ENCODE measurements around a stretch of chr19.

DNA sequence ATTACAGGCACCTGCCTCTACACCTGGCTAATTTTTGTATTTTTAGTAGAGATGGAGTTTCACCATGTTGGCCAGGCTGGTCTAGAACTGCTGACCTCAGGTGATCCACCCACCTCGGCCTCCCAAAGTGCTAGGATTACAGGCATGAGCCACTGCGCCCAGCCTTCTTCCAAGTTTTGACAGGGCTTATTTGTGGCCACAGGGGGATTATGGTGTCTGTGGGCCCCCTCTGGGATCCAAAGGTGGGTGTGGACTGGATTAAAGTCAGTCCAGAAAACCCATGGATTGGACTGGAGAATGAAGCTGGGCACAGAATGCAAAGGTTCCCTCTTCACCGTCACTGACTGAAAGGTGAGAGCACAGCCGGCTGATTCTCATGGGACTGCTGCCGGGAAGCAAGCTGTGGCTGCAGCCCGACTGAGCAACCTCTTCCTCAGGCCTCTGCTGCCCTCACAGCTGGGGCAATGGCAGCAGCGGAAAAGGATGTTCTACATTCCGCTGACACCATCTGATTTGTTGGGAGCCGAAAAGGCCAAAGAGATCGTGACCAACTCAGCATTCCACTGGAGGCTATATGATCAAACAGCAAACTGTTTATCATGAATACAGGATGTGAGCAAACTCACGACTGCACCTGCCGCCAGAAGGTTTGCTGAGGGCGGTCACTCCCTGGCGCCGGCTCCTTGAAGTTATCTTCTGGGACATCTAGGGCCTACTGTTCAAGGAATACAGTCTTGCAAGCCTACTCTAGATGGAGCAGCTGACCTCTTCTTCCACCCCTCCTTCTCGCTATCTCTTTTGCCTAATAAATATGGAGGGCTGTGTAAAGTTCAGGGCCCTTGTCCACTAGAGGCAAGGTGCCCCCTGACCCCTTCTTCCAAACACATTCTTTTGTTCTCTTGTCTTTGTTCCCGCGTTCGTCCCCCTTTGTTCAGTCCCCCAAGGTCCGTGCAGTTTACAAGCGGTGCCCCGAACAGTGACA lies 19.4 kb upstream of the SIGLEC6 start:
- PRO-cap, result no peak
- RRBS, result no CpG with 5 or more reads among the region's 22 CpGs

GRCh38 chr19:51689647-51690003 lies 3.5 kb upstream of the SPACA6 start:
- PRO-cap, result no peak
- RRBS, result 0% methylated on average over 2 of the region's 11 CpGs

DNA sequence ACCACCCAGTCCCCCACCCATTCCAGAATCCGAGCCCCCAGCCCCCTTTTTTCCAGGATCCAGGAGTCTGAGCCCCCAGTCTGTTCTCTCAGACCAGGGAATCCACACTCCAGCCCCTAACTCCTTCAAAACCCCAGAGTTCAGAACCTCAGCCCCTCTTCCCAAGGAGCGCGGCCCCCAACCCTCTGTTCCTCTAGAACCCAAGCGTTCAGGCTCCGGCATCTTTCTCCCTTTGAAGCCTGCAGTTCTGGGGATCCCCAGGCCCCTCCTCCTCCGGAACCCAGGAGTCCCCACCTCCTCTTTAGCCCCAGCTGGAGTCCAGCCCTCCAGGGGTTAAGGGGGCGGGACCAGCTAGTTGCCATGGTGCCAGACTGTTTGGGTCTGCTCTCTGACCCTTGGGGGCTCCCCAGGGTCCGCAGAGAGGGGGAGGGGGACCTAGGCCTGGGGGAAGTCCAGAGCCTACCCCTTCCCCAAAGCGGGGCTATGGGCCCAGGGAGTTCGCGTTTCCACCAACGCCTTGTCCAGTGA lies 2.9 kb upstream of the SPACA6 start:
- PRO-cap, result unidirectional peak, minus-strand start at position 234 of the sequence
- RRBS, result 5% methylated on average over 2 of the region's 12 CpGs

GRCh38 chr19:51703567-51704454 lies 10.7 kb downstream of the SPACA6 start:
- PRO-cap, result bidirectional peak, plus-strand start at chr19:51704011, minus-strand start at chr19:51703886; bidirectional peak, plus-strand start at chr19:51704321, minus-strand start at chr19:51704169
- RRBS, result 1% methylated on average over 26 of the region's 71 CpGs

GRCh38 chr19:51725995-51726725 lies 2.4 kb upstream of the HAS1 start:
- PRO-cap, result no peak
- RRBS, result no CpG with 5 or more reads among the region's 17 CpGs

- PRO-cap, result no peak
- RRBS, result 30% methylated on average over 2 of the region's 13 CpGs
These were observed 12.3 kb upstream of the HAS1 start for GRCh38 chr19:51735956-51736694.

DNA sequence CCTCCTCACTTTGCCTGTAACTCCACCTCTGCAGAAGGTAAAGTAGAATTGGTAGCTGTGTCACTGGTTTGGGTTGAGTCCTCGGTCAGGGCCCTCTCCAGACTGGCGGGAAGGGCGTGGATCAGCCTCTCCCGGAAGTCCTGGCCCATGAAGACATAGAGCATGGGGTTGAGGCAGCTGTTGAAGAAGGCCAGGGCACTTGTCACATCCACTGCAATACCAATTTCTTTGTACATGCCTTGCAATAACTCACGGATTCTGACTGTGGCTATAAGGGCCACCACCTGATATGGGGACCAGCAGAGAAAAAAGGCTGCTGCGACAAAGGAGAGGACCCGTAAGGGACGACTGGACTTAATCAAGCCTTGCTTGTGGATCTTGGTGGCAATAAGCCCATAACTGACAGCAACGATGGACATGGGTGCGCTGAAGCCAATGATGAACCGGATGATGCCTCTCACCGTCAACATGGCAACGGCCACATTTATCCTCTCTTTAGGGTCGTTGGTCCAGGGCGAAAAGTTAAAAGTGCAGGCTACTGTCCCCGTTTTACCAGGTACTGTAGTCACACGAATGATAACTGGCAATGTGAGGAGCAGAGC lies 5.6 kb downstream of the FPR1 start:
- PRO-cap, result no peak
- RRBS, result no CpG with 5 or more reads among the region's 17 CpGs

DNA sequence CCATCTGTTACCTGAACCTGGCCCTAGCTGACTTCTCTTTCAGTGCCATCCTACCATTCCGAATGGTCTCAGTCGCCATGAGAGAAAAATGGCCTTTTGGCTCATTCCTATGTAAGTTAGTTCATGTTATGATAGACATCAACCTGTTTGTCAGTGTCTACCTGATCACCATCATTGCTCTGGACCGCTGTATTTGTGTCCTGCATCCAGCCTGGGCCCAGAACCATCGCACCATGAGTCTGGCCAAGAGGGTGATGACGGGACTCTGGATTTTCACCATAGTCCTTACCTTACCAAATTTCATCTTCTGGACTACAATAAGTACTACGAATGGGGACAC lies 28.9 kb downstream of the FPR3 start:
- PRO-cap, result unidirectional peak, minus-strand start at position 230 of the sequence
- RRBS, result no CpG with 5 or more reads among the region's 6 CpGs

DNA sequence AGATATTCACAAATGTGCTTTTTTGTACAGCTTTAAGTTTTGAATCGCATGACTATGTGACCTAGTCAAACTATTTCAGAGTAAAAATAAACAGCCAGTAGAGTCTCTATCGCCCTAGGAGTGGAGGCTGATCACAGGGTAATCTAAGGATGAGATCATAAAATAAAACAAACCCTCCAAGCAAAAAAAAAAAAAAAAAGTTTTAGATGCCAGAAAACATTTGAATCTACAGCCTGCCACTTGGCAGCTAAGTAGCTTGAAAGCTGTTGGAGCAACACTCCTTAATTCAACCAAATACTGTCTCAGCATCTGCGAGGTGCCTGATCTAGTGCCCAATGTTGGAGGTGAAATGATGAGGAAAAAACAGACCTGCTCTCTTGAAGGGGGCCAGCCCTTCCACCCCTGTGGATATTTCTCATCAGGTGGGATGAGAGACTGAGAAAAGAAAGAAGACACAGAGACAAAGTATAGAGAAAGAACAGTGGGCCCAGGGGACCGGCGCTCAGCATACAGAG lies 26.7 kb downstream of the ZNF350 start:
- PRO-cap, result no peak
- RRBS, result no CpG with 5 or more reads among the region's 5 CpGs

- PRO-cap, result bidirectional peak, plus-strand start at chr19:52139323, minus-strand start at chr19:52139325
- RRBS, result no CpG with 5 or more reads among the region's 44 CpGs
These were observed 788 bp downstream of the ZNF616 start for GRCh38 chr19:52138622-52139677.

GRCh38 chr19:52199784-52200529 lies 10.1 kb downstream of the PPP2R1A start:
- PRO-cap, result no peak
- RRBS, result no CpG with 5 or more reads among the region's 12 CpGs

DNA sequence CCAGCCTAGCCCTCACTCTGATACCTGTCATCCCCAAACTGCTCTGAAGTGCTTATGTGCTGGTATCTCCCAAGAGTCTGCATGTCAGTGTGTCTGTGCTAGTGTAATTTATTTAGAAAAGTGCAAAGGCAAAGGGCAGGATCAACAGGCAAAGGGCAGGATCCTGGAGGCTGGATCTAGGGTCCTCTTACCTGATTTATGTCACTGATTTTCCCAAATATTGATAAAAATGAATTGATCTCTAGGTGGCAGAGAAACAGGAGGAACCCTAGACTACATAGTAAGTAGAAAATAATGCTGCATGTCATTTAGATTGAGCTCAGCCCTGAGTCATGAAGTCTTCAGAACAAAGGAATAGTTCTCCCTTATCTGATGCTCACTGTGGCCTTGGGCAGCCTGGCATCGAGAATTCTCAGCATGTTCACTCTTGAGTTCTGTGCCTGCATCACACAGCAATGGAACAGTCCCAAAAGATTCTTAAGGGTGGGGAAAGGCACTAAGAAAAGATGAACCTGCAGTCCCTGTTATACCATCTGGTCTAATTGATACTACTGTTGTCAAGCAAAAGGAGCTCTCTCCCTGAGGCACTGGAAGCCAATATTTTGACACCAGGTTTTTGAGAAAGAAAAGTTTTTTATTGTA lies 38.4 kb upstream of the ZNF766 start:
- PRO-cap, result no peak
- RRBS, result no CpG with 5 or more reads among the region's 1 CpG

DNA sequence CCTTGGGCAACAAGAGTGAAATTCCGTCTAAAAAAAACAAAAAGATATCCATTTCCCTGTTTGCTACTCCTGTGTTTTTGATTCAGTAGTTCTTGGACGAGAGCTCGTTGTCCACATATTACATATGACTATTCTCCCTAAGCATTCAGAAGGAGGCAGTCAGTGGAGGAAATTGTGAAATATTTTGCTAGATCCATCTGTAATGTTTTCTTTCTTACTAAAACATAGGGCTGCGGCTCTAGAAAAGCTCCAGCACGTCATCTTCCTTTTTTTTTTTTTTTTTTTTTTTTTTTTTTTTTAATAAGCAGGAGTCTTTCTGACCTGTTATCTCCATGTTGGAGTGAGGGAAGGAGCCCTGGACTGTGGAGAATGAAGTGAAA lies 33.8 kb downstream of the ZNF701 start:
- PRO-cap, result no peak
- RRBS, result no CpG with 5 or more reads among the region's 5 CpGs

DNA sequence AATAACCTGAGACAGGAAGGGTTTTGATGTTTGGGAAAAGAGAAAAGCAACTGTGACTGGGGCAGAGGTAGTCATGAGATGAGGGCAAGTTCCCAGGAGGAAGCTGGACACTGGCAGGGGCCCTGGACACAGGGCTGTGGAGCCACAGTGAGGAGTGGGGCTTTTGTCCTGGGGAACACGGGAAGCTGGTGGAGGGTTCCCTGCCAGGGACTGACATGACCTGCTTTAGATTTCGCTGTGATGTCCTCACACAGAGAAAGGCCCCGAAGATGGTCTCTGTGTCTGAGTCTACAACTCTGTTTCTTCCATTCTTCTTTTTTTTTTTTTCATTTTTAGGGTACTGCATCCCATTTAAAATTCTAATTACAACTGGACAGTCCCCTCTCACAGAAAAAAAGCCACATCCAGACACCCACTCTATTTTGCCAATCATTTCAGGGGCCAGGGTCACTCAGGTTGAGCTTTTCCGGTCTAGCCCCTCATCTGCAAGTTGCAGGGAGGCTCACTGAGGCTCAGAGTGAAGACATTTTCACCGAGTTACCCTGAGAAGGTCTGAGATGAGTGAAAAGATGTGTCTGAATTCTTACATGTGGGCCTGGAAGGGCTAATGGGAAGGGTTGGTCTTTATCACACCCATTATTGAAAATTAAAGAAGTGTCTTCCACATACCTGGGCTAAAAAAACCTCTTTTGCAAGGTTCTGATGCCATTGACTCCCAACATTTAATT lies 46.3 kb downstream of the ENSG00000269825 start:
- PRO-cap, result no peak
- RRBS, result no CpG with 5 or more reads among the region's 5 CpGs

DNA sequence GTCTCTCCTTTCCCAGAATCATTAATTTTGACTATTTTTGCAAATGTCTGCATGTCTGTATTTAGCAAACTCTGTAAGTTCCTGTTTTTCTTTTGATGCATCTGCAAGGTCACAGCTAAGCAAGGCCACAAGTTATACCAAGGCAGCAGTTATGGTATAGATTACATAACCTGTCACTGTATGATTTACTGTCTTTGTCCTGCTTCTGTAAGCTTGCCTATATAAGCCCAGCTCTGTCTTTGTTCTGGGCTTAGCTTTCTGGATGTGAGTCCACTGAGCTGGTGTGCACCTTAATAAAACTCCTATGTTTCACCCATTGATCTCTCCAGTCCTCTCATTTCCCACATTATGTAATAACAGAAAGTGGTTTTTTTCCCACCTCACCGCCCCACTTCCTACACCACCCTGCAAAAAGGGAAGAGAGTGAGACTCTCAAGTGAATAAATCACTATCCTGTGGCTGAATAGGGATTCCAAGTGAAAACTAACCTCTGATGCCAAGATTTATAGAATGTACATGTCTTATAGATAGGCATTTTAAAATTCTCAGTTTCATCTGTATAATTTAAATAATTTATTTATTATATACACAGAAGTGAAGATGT lies 43.4 kb downstream of the ENSG00000269825 start:
- PRO-cap, result no peak
- RRBS, result no CpG with 5 or more reads among the region's 1 CpG

- PRO-cap, result no peak
These were observed 23.1 kb downstream of the ENSG00000269825 start for GRCh38 chr19:52667171-52667557.

GRCh38 chr19:52715638-52716276 lies 19.1 kb downstream of the ZNF611 start:
- PRO-cap, result no peak
- RRBS, result no CpG with 5 or more reads among the region's 8 CpGs

DNA sequence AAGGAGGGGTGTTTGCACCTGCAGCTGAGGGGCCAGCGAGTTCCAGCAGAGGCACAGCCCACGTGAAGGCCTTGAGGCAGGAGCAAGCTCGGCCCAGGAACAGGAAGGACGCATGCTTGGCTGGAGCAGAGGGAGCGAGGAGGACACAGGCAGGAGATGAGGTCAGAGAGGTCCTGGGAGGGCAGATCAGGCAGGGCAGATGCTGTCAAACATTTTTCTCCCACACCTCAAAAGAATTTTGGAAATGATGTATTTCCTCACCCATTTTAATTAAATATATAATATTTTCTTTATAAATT lies 9.3 kb downstream of the ZNF415 start:
- PRO-cap, result no peak
- RRBS, result no CpG with 5 or more reads among the region's 5 CpGs

GRCh38 chr19:53131870-53132576 lies 687 bp downstream of the ZNF415 start:
- PRO-cap, result no peak
- RRBS, result 7% methylated on average over 6 of the region's 28 CpGs

DNA sequence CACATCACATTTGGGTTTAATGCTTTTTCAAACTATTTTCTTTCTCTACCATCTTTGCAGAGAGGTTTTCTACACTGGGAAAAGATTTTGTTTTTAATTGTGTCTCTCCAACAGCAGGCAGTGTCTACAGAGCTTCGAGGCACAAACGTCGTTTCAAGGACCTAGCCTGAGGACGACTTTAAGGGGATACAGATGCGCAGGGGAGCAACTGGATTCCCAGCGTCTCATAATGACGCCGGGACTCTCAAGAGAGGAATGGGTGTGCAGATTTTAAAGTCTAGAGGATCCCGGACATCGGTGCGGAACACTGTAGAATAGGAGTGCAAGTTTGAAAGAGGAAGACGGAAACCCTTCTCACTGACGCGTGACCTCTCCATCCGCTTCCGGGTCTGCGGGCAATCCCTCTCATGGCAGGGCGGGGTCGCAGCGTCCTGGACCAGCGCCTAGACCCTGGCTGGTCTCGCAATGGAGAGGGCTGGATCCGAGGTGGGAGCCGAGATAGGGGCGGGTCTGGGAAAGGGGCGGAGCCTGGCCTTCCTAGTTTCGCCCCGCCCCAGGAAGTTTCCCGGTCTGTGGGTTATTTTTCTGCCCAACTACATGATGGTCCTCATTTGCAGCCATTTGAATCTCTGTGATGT lies 4.7 kb upstream of the ZNF845 start:
- PRO-cap, result no peak
- RRBS, result 38% methylated on average over 7 of the region's 29 CpGs